ENCODE measurements around a stretch of chr7.

GRCh38 chr7:6247171-6247783, 25.1 kb downstream of the CYTH3 start:
- PRO-cap, result no peak

GRCh38 chr7:6392661-6393183, 18.4 kb downstream of the RAC1 start:
- PRO-cap, result bidirectional peak, plus-strand start at chr7:6392984, minus-strand start at chr7:6392875; unidirectional peak, minus-strand start at chr7:6393085

DNA sequence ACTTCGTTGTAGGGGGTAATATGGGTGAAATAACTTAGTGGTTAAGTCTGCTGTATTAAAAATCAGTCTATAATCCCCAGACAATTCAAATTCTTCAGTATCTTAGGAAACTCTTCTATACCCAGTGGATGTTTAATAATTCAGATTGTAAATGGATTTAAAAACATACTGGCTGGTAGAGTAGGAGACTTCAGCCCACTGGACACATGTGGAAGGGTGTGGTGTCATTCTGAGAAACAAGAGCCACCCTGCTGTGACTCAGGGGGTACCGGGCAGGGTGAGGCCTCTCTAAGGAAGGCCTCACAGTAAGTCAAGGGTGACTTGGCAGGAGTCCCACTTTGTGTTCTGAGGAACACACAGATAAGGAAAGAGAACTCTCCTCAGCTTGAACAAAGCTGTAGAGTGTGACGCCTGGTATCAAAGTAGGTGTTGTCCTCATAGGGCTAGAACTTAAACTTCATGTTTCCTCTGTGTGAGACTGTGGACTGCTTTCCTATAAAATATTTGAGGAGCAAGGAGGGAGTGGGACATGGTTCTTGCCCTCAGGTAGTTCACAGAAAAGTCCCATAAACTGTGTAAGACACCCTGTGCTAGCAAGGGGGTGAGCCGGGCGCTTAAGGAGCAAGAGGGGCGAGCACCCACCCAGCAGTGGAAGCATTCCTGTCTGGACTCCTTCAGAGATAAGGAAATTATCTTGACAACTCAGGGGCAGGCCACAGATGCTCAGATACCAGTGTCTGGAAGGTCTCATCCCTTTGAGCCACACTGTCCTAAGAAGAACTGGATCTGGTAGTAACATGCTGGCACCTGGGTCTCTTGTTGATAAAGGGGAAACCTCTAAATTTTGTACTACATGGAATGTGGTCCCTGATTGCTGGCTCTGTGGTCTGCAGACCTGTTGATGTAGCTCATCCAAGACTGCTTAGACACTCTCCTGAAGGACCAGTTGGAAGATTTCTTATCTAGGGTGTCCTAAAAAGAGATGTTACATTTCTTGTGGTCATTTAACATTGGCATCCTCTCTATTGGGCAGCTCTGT, 19.2 kb downstream of the RAC1 start:
- PRO-cap, result bidirectional peak, plus-strand start at position 383 of the sequence, minus-strand start at position 231 of the sequence

DNA sequence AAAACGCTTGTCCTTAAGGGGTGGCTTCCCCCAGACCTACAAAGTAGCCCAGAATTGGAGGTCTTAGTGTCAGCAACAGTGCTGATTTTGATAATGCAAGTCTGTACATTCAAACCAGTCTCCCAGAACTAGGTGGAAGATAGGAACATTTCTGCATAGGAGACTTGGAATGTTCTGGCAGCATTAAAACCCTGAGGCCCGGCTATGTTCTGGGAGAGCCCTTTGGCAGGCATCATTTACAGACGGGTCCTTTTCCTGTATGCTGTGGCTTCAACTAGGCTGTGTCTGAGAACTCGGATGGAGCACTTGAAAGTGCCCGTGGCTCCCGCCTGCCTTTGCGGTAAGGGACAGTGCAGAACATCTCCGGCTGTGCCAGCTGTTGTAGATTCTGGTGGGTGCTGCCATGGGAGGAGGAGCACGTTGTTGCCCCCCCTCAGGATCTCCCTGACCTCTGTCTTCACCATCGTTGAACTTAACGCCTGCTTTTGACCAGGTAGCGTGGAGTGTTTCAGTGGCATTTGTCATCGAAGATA, 23.7 kb downstream of the RAC1 start:
- PRO-cap, result no peak

- PRO-cap, result no peak
Observed at GRCh38 chr7:6417057-6417786, 30.5 kb downstream of the DAGLB start.

- PRO-cap, result no peak
Observed at GRCh38 chr7:6461751-6463102, 14.5 kb upstream of the DAGLB start.

GRCh38 chr7:6476608-6477631, 7.0 kb downstream of the KDELR2 start:
- PRO-cap, result no peak

DNA sequence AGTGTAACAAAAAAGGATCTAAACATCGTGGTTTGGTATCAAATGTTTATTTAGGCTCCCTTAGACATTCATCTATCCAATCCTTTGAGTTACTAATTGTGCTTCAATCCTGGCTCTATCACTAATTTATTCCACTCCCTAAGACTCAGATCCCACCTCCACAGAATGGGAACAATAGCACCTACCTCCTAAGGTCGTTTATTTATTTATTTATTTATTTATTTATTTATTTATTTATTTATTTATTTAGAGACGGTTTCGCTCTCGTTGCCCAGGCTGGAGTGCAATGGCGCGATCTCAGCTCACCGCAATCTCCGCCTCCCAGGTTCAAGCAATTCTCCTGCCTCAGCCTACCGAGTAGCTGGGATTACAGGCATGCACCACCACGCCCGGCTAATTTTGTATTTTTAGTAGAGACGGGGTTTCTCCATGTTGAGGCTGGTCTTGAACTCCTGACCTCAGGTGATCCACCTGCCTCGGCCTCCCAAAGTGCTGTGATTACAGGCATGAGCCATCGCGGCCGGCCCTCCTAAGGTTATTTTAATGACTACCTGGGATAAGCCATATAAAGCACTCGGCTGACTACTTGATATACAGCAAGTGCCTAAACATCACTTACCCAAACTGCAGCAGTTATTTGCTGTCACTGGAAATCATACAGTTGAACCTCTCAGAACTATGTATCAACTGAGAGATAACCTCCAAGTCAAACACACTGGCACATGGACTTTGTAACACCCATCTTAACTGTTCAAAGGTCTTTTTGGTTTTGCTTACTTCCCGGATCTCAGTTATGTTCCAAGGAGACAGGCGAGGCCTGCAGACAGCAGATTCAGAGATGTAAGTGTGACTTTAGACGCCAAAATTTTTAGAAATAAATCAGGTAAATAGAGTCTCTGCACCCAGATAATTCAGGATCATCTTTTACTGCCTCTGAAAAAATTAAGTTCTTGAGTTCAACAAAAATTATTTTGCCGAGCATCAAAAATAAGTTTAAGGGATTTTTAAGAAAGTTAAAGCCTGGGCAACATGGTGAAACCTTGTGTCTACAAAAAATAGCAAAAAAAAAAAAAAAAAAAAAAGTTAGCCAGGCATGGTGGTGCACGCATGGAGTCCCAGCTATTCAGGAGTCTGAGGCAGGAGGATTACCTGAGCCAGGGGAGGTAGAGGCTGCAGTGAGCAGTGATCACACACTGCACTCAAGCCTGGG, 1.8 kb downstream of the KDELR2 start:
- PRO-cap, result no peak

GRCh38 chr7:6505869-6506406, 22.0 kb upstream of the KDELR2 start:
- PRO-cap, result no peak

DNA sequence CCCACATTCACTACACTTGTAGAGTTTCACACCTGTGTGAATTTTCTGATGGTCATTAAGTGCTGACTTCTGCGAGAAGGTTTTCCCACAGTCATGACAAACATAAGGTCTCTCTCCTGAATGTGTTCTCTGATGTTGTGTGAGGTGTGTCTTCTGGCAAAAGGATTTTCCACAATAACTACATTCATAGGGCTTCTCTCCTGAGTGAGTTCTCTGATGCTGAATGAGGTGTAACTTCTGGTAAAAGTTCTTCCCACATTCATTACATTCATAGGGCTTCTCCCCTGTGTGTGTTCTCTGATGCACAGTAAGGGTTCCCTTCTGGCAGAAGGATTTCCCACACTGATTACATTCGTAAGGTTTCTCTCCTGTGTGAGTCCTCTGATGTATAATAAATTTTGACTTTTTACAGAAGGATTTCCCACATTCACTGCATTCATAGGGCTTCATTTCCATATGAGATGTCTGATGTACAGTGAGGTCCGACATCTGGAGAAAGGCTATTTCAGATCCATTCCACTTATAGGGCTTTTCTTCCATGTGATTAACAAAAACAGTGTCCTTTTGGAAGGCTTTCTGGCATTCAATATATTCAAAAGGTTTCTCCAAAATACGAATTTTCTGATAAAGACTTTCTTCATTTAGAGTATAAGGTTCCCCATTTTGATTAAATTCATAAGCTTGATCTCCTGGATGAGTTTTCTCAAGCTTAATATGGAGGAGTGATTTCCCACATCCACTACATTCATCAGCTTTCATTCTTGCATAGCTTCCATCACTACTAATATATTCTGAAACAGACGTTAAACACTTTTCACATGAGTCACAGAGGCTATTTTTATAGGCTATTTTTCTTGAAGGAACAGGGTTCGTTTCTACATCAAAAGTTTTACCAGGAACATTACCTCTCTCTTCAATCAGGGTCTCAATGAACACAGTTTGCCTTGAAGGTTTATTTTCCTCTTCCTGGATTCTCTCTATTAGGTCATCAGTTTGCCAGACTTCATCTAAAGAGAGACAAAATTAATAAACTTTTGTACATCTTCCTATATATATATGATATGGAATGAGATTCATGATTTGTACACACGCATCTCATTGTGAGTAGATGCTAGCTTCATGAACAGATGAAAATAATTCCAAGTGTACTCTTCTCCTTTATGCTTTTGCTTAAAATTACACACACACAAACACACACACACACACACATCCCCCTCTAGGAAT, 14.6 kb downstream of the ZNF12 start:
- PRO-cap, result no peak

DNA sequence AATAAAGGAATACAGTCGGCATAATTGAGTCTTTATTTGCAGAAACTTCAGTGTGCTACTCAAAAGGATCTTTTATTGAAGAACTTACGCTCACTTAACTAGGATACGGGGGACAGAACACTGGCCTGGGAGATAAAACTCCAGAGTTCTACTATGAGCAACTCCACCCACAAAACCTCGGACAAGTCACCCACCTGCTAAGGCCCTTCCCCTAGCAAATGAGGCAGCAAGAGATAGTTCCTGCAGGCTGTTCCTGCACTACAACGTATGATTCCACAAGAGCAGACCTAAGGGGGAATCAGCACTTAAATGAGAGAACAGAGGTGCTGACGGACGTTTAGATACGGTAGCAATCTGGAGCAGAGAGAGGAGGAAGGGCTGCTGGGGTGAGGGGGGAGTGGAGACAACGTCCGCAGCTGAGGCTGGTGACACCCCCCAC, 898 bp downstream of the ZNF12 start:
- PRO-cap, result no peak

- PRO-cap, result unidirectional peak, plus-strand start at chr7:6950473
Observed at GRCh38 chr7:6950246-6950593, 124.1 kb upstream of the CCZ1B start.

DNA sequence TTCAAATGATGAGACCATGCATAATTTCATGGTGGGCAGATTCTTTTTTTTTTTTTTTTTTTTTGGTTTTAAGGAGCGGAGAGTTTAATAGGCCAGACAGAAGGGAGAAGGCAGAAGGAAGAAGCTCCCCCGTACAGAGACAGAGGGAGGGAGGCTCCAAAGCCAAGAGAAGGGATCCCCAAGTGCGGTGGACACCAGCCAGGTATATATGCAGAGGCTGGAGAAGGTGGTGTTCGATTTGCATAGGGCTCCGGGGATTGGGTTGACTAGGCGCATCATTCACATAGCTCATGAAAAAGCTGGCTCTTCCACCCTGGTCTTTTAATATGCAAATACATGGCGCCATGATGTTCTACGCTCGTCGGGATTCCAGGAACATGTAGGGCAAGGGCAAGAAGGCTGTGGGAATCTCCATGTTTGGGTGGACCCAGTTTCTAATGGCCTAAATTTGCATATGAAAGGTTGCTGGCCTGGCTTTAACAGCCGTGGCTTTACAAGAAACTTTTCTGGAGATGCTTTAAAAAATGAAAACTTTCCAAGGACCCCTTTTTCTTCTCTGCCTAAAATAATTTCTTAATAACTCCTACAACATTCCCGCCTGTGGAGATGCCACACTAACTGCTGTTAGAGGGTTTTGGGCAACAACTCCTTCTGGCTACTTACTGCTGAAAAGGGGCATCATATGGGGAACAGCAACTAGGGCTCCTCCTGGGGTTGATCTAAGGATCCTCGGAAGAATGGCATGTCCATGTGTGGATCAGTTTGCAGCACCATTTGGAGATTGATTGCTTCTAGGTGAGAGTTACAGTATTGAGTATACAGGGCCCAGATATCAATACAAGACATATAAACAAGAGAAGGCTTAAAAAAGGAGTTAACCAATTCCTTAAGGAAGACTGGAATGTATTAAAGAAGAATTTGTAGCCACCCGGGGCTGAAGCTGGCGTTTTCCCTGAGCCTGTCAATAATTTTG, 28.3 kb downstream of the C1GALT1 start:
- PRO-cap, result no peak

GRCh38 chr7:7569684-7570235, 3.1 kb downstream of the MIOS start:
- PRO-cap, result no peak

GRCh38 chr7:7641996-7642502, 1.5 kb downstream of the UMAD1 start:
- PRO-cap, result no peak

- PRO-cap, result no peak
Observed at GRCh38 chr7:7687746-7688354, 30.6 kb downstream of the RPA3 start.

DNA sequence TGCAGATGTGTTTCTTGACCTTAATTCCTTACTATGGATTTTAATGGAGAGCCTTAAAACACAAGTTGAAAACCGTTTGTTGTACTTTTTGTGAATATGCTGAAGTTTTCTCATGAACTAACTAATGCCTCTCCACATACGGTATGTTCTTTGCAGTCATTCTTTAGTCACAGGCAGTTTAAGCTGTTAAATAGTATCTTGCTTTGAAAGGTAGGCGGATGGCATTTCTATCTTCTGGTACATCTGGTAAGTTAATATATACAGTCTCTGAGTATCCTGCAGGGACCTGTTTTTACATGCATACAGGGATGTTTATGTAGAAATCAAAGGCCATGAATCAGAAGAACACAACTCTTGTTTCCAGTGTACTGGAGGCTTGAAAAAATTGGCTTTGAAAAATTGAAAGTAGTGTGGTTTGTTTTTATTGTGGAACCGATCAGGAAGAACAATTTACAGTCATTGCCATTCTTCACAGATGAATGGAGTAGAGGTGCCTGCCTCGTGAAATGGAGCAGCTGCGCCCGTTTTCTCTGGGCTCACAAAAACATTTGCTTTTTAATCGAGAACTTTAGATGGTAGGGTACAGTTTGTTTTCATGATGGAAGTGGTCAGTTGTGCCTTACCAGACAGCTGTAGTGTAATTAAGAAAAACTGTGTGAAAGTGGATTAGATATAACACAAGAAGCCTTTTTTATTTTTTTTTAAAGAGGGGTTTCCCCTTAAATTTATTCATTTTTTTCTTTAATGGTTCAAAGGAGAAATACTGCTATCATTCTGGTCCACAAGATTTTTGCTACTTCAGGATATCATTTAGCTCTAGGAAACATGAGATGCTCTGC, 54.0 kb upstream of the RPA3 start:
- PRO-cap, result no peak

GRCh38 chr7:7919374-7919868, 49.2 kb upstream of the GLCCI1 start:
- PRO-cap, result no peak

GRCh38 chr7:8133973-8134958, 127.7 kb downstream of the ICA1 start:
- PRO-cap, result no peak

- PRO-cap, result no peak
Observed at GRCh38 chr7:8176097-8177138, 85.5 kb downstream of the ICA1 start.

All from Calu3 (cell line).